Mesenchymal stem cell of Wharton's jelly (primary cell): ENCODE measurements around the genes UTS2R and ZNF750.

DNA sequence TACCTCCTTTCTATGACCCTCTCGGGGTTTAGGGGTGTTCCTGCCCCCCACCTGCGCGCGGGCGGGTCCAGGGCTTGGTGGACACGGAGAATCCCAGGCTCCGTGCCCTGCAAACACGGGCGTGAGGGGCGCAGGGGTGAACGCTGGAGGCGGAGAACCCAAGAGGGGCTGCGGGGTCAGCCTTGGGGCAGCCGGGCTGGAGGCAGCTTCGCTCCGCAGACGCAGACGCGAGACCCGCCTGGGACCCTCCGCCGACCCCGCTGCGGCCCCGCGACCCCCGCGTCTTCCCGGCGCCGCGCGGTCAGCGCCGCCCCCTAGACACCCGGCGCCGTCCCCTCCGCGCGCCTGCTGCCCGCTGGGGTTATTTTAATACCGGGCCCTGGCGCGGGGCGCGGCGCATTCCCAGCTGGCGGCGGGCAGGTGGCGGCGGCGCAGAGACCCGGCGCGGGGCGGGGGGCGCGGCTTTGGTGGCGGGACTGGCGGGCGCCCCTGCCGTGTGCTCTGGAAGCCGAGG lies at the start of gene UTS2R:
Gene UTS2R, plus strand, starts transcription at position 397 of the 514 bp plus-strand sequence.
- CAGE, long polyA plus RNA: no peak

DNA sequence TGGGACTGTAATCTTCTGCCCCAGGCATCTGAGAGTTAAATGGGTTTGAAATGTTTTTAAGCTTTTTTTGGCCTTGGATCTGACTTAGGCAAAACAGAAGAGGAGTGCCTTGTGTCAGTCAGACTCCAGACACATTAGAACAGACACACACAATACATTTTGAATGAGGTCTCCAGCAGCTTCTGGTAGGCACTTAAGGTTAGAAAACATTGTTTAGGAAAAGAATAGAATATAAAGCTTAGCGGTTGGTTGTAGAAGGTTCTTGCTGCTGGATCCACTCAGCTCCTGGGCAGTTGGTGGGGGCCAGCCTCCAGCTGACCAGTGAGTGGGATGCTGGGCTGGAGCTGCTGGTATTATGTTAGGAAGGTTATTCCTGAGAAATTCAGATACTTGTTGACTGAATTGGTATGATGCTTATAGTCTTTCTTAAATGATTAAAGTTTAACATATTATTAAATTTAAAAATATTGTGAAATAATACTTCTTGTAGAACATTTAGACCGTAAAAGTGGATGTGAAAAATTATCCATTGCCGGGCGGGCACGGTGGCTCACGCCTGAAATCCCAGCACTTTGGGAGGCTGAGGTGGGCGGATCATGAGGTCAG lies 17.4 kb downstream of the FOXK2 start:
- CAGE, long polyA plus RNA: no peak

DNA sequence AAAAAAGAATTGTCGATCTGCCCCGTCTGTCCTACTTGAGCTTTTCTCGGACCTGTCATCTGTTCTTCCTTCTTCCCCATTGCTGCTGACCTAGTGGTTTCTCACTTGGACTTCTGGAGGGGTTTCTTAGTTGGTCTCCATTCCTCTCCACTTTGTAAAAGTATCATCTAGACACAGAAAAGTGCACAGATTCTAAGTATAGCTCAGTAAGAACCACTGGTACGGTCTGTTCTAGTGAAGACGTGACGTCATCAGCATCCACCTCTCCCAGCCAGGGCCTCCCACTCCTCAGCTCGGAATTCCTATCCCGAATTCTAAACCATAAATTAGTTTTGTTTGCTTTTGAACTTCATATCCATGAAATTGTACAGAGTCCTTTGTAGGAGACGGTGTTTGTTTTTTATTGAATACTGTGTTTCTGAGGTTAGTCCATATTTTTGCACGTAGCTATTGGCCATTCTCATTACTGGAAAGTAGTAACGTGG lies 25.5 kb downstream of the FOXK2 start:
- CAGE, long polyA plus RNA: no peak

- CAGE, long polyA plus RNA: no peak
Measured at GRCh38 chr17:82595938-82596267, 52.3 kb downstream of the WDR45B start.

- CAGE, long polyA plus RNA: no peak
Measured at GRCh38 chr17:82751038-82751300, 896 bp upstream of the TBCD start.

- CAGE, long polyA plus RNA: no peak
Measured at GRCh38 chr17:82814121-82814519, 25.7 kb downstream of the ZNF750 start.

DNA sequence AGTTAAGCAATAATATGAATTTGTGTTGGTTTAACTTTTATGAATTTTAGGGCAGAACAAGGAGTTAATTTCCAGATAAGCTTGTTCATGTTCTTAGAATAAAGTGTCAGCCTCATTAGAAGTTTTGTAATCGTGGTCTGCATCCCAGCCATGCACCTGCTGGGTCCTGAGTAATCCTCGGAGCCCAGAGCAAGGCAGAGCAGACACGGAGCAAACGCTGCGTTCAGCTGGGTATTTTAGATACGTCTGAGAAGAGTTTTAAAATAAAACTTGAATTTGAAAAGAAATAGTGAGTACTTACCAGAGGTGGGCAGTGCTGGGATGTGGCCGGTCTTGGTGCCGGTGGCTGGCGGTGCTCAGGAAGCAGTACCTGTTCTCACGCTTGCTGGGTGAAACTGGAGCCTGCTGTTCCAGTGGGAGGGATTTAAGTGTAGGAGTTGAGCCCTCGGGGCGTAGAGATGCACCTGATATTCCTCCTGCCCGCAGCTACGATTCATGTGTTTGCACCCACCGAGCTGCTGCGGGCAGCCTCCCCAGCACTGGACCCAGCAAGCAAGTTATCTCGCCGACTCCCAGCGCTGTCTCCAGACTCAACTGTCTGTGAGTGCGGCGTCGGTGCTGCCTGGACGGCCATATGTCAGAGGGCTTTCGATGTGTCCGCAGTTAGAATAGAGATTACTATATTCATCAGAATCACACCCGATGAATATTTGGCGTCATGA lies at the start of gene ZNF750:
Gene ZNF750, minus strand, starts transcription at position 397 of the 722 bp plus-strand sequence.
- CAGE, long polyA plus RNA: no peak

DNA sequence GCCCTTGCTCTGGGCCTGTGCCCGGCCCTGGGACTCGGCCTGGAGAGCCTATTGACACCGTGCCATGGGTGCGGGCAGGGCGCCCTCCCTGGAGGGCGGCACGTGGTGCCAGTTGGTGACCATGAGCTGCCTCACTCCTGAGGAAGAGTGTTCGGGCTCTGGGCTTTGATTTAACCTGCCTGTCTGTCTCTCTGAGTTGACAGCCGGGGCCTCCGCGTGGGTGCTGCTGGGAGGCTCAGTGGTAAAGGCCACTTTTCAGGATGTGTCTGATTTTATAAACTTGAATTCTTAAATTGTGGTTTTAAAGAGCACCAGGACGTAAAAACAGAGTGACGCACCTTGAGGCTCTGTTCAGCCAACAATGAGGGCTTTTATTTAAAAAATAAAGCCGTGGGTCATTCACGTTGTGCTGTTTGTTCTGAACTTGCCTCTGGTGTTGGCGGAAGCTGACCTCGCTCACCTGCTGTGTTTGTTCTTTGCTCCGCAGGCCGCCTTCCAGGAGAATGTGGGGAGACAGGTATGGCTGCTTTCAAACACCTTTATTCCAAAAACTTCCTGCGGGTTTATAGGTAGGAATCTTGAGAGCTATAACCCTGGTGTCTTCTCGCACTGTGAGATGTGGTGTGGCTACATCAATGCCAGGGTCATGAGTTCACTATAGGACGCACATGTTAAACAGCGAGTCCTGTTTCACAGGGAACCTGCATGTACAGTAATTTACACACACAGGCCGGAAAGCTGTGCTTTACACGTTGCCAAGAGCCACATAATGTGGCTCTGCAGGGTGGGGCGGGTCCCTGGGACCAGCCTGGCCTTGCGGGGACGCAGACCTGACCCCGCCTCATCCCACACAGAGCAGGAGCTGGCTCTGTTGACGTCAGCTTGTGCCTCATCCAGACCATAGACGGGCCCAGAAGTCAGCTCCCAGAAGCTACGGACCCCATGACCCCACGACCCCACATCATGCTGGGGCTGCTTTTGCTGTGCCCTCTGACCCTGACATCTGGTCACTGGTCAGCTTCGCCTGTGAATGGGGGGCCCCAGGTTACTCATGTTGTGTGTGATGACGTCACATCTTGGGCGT lies 49.7 kb upstream of the ZNF750 start:
- CAGE, long polyA plus RNA: no peak

GRCh38 chr17:82946828-82947308 lies 104.7 kb downstream of the B3GNTL1 start:
- CAGE, long polyA plus RNA: no peak

GRCh38 chr17:83073322-83074303 lies 5.8 kb upstream of the METRNL start:
- CAGE, long polyA plus RNA: no peak

GRCh38 chr17:83080304-83080469 lies 778 bp downstream of the METRNL start:
- CAGE, long polyA plus RNA: no peak

- CAGE, long polyA plus RNA: no peak
Measured at GRCh38 chr17:83084025-83084542, 4.7 kb downstream of the METRNL start.

DNA sequence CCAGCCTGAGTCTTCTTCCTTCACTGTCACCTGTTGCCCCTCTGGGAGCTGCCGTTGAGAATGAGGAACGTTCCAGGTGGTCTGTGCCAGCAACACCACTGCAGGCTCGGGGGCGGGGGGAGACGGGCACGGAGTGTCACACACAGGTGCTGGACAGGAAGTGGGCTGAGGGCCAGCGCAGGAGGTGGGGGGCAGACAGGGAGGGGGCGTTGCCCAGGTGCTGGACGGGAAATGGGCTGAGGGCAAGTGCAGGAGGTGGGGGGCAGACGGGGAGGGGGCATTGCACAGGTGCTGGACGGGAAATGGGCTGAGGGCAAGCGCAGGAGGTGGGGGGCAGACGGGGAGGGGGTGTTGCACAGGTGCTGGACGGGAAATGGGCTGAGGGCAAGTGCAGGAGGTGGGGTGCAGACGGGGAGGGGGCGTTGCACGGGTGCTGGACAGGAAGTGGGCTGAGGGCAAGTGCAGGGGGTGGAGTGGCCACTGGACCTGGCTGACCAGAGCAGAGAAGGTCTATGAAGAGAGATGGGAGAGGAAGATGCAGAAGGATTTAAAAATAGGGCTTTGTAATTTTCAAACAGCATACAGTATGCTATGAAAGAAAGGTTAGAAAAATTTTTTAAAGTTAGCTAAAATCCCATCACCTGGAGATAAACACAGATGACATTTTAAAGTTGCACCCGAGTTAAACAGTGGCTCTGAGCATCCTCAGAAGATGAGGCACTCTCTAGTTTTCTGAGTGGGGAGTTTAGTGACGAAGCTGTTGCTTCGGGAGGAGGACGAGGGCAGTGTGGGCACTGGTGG lies 28.5 kb downstream of the METRNL start:
- CAGE, long polyA plus RNA: no peak

- CAGE, long polyA plus RNA: no peak
Measured at GRCh38 chr17:83122483-83123254, 43.3 kb downstream of the METRNL start.

- CAGE, long polyA plus RNA: no peak
Measured at GRCh38 chr17:83125908-83126242, 46.5 kb downstream of the METRNL start.

DNA sequence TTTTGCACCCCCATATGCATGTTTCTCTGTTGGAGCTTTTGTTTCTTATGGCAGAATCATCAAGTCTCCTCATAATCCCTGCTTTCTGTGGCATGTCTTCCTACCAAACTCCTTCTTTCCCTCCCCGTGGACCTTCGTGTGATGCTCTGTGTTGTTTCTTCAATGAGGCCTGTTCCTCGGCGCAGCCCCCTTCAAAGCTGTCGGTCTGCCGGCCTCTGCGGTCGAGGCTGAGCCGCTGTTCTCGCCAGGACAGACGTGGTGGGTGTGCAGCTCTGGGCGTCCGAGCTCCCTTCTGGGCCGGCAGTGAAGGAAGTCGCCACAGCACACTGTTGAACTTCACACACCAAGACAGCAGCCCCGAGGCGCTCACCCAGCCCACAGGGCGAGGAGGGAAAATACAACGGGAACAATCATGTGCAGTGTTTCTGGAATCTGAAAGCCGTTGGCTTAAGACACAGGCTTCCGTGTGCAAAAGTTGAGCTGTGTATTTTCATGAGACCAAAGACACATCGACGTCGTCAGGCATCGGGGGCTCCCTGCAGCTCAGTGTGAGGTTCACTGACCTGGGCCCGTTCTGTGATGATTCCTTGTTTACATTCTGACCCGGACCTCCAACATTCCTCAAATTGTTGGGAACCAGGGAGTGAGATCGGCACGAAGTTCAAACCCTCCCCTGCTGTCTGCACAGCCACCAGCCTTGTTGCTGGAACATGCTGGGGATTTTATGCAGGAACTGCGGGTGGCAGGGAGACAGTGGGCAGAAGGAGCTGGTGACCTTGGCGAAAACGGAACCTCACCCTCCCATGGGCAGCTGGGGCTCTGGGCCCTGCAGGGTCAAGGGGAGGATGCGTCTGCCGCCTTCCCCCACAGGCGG lies 72.0 kb downstream of the METRNL start:
- CAGE, long polyA plus RNA: no peak

DNA sequence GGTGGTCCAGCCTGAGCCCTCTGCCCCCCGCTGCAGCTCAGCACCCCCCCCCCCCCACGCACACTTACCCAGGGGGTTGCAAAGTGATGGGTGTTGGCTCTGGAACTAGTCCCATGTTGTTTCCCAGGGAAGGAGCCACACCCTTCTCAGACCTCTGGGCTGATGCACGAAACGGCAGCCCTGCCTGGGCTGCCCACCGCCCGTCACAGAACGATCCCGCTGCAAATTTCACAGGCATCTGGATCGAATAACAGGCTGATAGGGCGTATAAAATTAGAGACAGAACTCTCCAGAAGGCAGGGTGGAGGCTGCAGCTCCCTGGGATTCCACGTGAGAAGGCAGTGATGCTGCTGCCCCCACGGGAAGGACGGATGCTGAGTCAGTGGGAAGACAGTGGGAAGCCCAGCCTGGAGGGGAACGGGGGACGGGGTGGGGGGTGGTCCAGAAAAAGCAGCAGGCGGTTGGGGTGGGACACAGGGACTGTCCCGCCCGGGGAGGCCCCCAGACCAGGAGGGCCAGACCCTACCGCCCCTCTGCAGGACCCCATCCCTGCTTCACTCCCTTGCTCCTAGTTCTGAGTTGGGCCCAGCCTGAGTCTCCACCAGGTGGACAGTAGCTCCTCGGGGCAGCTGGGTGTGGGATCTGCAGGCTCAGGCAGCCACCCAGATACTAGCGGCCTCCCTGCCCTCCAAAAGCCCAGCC lies 117.6 kb downstream of the METRNL start:
- CAGE, long polyA plus RNA: no peak